Heart (tissue), 3 donors: ENCODE measurements around a stretch of chr9.

GRCh38 chr9:71249782-71250097 is 128.3 kb upstream of the TRPM3 start:
- RAMPAGE, long total RNA, 2 experiments, result no peak in any of the 2 experiments

- RAMPAGE, long total RNA, 2 experiments, result no peak in any of the 2 experiments
These were observed 121.2 kb downstream of the CEMIP2 start for GRCh38 chr9:71646984-71647589.

DNA sequence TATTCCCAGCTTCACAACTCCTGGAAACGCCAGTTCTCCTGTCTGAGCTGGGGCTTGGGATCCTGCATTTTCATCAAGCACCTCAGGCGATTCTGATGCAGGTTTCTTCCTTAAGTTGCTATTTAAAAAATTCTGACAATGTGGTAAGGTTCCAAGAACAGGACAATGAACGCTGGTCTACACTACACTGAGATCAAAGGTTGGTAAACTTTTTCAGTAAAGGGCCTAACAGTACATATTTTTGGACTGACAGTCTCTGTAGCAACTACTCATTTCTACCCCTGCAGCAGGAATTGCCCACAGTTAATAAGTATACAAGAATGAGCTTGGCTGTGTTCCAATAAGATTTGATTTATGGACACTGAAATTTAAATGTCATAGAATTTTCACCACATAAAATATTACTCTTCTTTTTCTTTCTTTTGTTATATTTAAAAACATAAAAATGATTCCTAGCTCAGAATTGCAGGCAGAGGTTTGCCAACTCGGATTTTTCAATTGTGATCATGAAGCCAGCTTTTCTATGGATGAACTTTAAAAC is 87.6 kb downstream of the CEMIP2 start:
- RAMPAGE, long total RNA, 2 experiments, result no peak in any of the 2 experiments

GRCh38 chr9:71744585-71745638 is 23.4 kb downstream of the CEMIP2 start:
- RAMPAGE, long total RNA, 2 experiments, result no peak in any of the 2 experiments

DNA sequence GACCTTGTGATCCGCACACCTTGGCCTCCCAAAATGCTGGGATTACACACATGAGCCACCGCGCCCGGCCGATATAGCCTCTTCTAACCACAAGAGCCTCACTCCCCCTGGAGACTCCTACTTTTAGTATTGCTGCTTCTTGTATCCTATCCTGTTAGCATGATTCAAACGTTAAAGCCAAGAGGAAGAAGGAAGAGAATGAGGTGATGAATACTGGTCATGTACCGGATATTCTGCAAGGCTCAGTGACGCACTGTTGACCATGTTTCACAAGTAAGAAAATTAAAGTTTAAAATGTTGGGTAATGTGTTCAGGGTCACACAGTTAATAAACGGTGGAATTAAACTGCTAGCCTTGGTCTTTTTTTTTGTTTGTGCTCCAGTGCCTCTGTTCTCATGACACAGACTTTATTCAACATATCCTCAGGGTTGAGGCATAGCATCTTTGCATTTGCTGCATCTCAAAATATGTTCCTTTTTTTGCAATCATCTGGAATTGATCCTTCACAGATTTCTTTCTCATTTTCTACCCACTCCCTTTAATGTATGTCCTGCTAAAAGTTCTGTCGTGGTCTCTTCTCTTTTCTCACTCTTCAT is 17.9 kb downstream of the C9orf57 start:
- RAMPAGE, long total RNA, 2 experiments, result no peak in any of the 2 experiments

GRCh38 chr9:72476978-72477494 is 44.4 kb upstream of the TMC1 start:
- RAMPAGE, long total RNA, 2 experiments, result no peak in any of the 2 experiments

GRCh38 chr9:73061017-73061485 is 90.6 kb upstream of the ANXA1 start:
- RAMPAGE, long total RNA, 2 experiments, result no peak in any of the 2 experiments

- RAMPAGE, long total RNA, 2 experiments, result no peak in any of the 2 experiments
These were observed 9.9 kb downstream of the ANXA1 start for GRCh38 chr9:73161199-73162286.

DNA sequence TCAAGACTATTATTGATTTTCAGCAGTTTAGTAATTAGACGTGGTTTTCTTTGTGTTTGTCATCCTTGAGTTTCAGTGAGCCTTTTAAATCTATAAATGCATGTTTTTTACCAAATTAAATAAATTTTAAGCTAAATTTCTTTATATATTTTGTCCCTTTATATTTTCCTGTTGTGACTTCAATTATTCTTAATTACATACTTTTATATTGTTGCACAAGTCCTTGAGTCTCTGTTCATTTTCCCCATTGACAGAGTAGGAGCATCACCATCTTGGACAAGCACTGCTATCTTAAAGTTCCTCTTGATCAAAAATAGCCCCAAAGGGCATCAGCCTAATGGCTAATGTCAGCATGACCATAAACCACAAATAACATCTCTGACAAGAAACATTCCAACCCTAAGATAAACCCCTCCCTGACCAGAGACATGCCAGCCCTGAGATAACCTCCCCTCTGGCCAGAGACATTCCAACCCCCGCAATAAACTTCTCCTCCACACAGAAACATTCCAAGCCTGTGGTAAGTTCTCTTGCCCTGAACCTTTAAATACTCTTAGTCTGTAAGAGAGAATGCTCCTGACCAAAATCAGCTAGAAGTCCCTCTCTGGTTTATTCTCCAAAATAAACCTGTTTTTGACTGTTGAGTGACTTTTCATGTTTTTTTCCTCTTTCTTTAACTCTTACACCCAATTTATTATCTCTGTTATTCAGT is 293.7 kb downstream of the ANXA1 start:
- RAMPAGE, long total RNA, 2 experiments, result start-site peak on the plus strand in 1 of 2 experiments, centred at position 494 of the sequence, 441 reads per replicate

GRCh38 chr9:73720609-73720912 is 568.9 kb downstream of the ANXA1 start:
- RAMPAGE, long total RNA, 2 experiments, result no peak in any of the 2 experiments

DNA sequence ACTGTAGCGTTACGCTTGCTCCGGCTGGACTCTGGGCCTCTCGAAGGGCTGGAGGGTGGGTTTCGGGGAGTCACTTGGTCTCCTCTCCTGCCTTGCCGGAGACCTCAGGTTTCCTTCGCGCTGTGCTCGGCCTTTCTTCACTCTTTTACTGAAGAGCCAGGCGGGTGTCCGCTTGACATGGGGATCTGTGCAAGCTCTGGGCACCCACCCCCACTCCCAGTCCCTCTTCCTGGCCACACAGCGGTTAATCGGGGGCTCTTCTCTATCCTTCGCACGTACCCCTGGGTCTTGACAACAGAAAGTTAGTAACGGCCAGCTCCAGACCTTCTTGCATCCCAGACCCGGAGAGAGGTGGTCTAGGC is 1.7 kb downstream of the RORB start:
- RAMPAGE, long total RNA, 2 experiments, result no peak in any of the 2 experiments

DNA sequence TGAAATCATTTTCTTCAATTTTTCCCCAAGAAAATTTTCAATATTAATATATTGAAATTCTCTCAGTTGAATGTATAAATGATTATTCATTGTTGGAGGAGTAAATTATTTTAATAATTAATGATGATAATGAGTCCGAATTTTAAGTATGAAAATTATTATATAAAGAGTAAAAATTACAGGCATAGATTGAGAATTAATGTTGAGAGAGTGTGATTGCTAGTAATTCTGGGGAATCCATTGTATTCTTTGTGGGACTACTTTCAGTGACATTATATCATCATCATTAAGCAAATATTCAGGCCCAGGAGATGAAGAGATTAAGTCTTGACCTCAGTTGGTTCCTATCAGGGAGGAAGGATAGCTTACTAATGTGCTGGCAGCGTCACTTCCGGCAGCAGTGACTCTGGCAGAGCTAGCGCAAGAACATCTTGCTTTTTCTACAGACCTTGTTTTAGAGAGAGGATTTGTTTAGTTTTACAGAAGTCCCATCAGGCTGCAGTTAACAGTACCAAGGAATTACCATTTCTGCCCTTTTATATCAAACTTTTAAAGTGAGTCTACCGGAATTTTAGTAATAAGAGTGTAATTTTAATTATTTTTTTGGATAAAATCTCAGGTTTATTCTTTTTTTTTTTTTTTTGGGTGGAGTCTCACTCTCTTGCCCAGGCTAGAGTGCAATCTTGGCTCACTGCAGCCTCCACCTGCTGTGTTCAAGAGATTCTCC is 20.2 kb downstream of the OSTF1 start:
- RAMPAGE, long total RNA, 2 experiments, result no peak in any of the 2 experiments

- RAMPAGE, long total RNA, 2 experiments, result no peak in any of the 2 experiments
These were observed 341.8 kb downstream of the OSTF1 start for GRCh38 chr9:75429961-75430574.

DNA sequence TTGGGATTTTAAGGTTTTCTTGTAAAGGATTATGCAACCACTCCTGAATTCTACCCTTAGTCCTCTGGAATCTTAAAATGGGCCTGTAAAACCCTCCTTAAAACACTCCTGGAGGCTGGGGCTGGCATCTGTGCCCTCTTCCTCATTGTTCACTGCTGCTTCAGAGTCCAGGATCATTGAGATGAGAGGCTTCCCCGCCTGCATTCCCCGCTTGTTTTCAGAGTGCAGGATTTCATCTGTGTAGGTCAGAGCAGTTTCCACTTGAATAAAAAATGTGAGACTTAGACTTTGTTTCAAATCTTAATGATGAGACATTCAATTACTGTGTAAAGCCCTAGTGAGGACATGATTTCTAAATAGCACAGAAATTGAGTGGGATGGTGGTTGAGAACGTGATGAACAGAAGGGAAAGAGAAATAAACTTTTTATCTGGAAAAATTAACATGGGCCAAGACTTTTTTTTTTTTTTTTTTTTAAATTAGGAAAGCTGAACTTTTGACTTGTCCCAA is 40.4 kb downstream of the PCSK5 start:
- RAMPAGE, long total RNA, 2 experiments, result no peak in any of the 2 experiments

DNA sequence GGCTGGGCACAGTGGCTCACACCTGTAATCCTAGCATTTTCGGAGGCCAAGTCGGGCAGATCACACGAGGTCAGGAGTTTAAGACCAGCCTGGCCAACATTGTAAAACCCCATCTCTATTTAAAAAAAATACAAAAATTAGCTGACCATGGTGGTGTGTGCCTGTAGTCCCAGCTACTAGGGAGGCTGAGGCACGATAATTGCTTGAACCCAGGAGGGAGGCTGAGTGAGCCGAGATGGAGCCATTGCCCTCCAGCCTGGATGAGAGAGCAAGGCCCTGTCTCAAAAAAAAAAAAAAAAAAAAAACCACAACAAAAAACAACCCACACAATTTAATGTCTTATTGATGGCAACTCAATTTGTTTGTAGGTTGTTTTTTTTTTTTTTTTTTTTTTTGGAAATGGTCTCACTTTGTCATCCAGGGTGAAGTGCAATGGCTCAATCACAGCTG is 27.1 kb upstream of the RFK start:
- RAMPAGE, long total RNA, 2 experiments, result no peak in any of the 2 experiments

GRCh38 chr9:76490595-76491113 is 31.7 kb downstream of the GCNT1 start:
- RAMPAGE, long total RNA, 2 experiments, result no peak in any of the 2 experiments

DNA sequence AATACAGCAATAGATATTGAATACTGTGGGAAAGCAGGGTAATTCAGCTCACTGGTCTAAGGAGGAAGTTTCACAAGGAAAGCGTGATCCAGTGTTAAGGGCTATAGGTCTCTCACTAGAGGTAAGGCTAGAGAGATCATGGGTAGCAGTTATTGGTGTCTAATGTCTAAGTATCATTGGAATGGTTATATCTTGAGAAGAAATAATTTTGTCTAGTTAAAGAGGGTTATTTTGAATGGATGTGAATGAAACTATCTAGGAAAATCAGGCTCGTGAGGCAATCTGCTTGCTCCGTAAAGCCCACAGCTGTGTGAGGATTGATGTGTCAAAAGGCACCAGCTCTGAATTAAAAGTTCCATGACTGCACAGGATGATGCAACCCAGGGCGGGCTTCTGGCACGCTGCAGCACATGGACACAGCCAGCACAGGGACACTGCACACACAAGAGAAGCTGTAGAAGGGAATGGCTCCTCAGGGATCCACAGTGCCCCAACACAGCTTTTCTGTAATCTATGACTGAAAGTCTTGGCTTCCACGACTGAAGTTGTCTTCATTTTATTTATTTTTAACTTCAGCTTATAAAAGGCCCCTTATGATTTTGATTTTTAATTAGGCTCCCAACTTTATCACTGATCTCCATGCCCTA is 150.9 kb downstream of the GCNT1 start:
- RAMPAGE, long total RNA, 2 experiments, result no peak in any of the 2 experiments

DNA sequence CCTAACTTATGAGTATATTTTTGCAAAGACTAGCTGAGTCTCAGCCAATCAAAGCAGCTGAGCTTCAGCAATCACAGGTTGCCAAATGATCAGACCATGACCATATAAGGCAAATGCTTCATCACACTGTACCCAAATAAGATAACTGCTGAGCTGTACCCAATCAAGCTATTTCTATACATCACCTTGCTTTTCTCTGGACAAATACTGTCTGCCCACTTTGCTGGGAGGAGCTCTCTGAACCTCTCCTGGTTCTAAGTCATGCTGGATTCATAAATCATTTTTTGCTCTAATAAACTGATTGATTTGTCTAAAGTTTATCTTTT is 175.4 kb downstream of the GCNT1 start:
- RAMPAGE, long total RNA, 2 experiments, result no peak in any of the 2 experiments

- RAMPAGE, long total RNA, 2 experiments, result no peak in any of the 2 experiments
These were observed 37.1 kb downstream of the PRUNE2 start for GRCh38 chr9:76868618-76869325.

- RAMPAGE, long total RNA, 2 experiments, result no peak in any of the 2 experiments
These were observed 32.6 kb downstream of the PRUNE2 start for GRCh38 chr9:76873184-76873838.